Endodermal cell (in vitro differentiated cells): ENCODE results near the gene AKNA.

GRCh38 chr9:114361588-114362084 is 26.1 kb downstream of the AKNA start:
- PRO-cap, result no peak

- PRO-cap, result no peak
Observed at GRCh38 chr9:114369460-114369879, 18.3 kb downstream of the AKNA start.

DNA sequence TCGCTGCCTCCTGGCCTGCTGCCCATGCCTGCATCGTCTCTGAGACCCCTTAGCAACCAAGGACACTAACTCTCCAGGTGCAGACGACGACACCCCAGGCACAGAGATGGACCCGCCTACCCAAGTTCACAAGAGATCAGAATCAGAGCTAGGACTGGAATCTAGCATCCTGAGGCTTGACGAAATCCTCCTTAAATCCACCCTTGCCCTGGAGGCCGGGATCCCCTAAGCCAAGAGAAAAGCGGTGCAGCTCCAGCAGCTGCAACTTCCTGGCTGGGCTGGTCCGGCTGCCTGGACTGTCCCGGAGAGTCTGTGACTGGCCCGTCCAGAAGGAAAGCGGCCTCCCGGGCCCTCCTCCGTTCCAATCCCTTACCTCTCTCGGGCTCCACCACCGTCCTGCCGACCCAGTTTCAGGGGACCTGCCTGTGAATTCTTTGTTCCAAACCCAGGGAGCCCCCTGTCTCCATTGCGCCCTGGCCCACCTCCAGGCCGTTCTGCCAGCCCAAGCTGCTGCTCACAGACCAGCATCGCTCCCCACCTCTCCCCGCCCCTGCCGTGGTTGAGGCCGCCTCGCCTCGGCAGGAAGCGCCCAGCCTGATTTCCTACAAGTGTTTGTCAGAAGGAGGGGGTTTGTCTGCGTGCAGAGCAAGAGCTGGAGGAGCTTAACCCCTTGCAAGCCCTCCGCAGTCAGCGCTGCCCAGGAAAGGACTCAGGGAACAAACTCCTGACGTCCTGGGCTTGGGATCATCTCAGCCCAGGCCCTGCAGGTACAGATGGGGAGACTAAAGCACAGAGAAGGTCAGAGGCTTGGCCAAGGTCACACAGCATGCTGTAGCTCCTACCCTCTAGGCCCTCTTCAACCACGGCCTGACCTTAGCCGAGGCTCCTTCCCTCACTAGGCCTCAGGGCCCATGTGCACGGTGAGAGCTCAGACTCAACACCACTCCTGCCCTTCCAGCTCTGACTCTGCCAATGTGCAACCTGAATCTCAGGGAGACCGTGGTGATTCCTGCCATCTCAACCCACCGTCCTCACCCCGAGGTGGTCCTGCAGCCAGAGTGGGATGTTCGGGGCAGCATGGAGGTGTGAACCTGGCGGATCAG is at the start of gene AKNA:
Gene AKNA, minus strand, starts transcription at position 496 of the 1,103 bp plus-strand sequence.
- PRO-cap, result bidirectional peak, plus-strand start at position 686 of the sequence, minus-strand start at position 496 of the sequence

DNA sequence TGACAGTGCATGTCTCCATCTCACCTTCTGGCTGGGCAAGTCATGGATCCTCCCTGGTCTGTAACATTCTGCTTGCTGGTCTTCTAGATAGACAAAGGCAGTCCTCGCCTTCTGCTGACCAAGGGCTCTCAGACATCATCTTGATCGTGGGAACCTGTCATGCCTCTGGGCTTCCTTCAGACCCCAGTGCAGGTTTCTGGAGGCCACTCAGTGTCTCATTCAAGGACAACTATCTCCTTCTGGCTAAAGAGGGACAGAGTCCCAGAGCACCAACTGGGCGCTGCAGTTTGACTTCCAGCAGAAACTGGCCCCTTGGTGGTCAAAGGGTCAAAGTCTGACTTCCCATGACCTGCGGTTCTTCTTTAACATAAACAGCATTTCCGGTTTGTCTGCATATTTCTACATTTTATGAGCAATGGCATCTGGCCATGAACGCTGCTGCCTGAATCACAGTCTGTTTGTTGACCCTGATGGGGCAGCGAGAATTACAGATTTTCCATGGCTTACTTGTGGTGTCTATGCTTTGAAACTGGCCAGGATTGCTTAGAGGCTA is 1.5 kb downstream of the TNFSF15 start:
- PRO-cap, result no peak

DNA sequence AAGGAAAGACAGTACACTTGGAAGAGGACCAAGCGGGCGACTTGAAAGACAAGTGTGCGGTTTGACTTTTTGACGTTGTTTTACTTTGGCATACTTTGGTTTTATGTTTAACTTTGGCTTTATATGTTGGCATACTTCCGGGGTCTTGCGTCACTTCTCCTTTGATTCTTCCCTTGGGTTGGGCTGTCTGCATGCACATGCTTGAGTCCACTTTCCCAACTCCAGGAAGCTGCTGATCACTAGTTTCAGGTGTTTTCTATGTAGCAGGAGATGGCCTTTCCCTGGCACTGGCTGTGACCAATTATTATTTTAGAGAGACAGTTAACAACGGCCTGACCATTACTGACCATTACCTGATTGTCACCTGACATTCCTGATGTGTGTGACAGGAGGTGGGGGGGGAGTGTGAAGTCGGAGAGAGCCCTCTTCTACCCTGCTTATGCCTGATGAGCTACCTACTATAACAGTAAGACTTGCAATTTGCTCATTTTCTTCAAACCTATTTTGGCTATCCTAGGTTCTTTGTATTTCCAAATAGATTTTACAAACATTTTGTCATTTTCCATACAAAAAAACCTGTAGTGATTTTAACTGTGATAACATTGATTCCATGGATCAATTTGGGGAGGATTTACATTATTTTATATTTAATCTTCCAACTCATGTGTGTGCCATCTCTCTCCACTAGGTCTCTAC is 45.4 kb downstream of the TNFSF8 start:
- PRO-cap, result no peak

- PRO-cap, result no peak
Observed at GRCh38 chr9:115027797-115027996, 90.3 kb downstream of the TNC start.

- PRO-cap, result no peak
Observed at GRCh38 chr9:115040902-115041441, 77.0 kb downstream of the TNC start.

DNA sequence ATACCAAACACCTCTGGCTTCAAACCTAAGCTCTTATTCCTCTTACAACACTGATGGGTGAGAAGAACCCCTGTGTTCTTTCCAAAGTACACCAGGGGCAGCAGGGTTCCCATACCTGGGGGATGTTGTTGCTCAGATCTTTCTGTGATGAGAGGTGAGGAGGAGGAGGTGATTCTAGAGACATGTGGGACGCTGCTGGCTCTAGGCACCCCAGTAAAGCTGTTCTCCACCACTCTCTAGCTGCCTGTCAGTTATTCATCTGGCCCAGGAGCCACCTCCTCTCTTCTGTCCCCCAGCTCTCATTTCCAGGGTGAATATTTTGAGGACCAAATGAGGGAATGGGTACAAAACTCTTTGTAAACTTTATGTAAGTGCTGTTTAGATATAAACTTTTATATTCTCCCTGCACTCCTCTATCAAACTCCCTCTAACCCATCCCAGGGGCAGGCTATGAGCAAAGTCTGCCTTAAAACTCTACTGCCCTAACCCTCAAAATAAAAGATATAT is 754 bp downstream of the TNC start:
- PRO-cap, result no peak

GRCh38 chr9:115211796-115212298 is 93.9 kb upstream of the TNC start:
- PRO-cap, result no peak

- PRO-cap, result no peak
Observed at GRCh38 chr9:115466440-115467340, 348.7 kb upstream of the TNC start.

DNA sequence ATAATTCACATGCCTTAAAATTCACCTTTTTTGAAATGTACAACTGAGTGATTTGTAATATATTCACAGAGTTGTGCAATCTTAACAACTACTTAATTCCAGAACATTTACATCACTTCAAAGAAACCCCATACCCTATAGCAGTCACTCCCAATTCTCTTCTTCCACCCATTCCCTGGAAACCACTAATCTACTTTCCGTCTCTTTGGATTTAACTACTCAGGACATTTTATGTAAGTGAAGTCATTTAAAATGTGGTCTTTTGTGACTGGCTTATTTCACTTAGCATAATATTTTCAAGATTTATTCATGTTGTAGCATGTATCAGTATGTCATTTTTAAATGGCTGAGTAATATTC is 214.2 kb upstream of the PAPPA start:
- PRO-cap, result no peak

DNA sequence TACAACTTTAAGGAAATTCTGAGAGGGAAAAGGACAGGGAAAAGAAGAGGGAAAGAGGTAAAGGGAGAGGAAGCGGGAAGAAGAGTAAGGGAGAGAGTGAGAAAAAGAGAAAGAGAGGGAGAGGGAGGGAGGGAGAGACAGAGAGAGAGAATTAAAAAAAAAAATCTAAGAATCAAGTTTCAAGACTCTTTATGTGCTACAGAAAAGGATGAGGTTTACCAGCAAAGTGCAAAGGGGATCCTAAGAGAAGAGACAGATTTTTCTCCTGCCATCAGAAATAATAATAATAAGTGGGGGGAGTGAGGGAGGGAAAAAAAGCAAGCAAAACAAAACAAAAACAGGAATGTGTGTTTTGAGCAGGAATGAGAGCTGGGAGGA is 596 bp upstream of the PAPPA start:
- PRO-cap, result no peak

- PRO-cap, result no peak
Observed at GRCh38 chr9:116234003-116234776, 80.6 kb downstream of the PAPPA start.

- PRO-cap, result no peak
Observed at GRCh38 chr9:116605748-116606354, 81.3 kb upstream of the TRIM32 start.

- PRO-cap, result no peak
Observed at GRCh38 chr9:117552530-117552729, 137.6 kb upstream of the ASTN2 start.

GRCh38 chr9:117718139-117718731 is 14.0 kb downstream of the TLR4 start:
- PRO-cap, result no peak

GRCh38 chr9:117720438-117721054 is 16.3 kb downstream of the TLR4 start:
- PRO-cap, result no peak

- PRO-cap, result no peak
Observed at GRCh38 chr9:117744738-117745391, 40.7 kb downstream of the TLR4 start.

GRCh38 chr9:118929405-118929666 is 439.9 kb downstream of the BRINP1 start:
- PRO-cap, result no peak

DNA sequence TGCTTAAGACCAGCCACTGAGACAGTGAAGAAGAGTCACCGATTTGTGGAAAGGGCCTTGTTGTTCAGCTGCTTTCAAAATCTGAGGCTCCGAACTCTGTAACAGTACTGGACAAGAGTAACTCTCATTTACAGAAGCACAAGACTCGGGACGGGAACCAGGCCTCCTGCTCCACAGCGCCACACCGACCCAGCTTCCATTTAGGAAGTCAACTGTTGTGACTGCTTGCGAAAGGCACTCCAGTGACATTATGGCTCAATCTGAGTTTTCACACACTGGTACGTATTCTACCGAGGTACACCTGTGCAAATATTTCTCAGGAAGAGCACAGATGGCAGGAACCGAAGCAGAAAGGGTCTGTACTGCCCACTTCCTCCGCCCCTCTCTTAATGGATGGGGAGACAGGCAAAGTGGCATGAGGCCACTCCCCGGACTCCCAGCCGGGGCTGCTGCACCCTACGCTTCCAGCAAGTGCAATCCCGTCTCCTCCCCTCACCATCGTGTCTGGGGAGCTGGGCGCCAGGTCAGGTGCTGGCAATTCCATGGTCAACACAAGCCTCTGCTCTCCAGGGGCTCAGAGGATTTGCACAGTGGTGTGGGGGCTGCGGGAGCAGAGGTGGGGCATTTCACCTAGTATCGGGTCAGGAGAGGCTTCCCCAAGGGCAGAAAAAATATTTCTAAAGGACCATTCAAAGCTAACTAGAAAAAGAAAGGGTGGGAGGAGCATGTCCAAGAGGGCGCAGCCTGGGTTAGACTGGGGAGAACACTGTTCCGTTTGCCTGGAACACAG is 192.1 kb downstream of the CDK5RAP2 start:
- PRO-cap, result no peak